ENCODE measurements around a stretch of chr11.

DNA sequence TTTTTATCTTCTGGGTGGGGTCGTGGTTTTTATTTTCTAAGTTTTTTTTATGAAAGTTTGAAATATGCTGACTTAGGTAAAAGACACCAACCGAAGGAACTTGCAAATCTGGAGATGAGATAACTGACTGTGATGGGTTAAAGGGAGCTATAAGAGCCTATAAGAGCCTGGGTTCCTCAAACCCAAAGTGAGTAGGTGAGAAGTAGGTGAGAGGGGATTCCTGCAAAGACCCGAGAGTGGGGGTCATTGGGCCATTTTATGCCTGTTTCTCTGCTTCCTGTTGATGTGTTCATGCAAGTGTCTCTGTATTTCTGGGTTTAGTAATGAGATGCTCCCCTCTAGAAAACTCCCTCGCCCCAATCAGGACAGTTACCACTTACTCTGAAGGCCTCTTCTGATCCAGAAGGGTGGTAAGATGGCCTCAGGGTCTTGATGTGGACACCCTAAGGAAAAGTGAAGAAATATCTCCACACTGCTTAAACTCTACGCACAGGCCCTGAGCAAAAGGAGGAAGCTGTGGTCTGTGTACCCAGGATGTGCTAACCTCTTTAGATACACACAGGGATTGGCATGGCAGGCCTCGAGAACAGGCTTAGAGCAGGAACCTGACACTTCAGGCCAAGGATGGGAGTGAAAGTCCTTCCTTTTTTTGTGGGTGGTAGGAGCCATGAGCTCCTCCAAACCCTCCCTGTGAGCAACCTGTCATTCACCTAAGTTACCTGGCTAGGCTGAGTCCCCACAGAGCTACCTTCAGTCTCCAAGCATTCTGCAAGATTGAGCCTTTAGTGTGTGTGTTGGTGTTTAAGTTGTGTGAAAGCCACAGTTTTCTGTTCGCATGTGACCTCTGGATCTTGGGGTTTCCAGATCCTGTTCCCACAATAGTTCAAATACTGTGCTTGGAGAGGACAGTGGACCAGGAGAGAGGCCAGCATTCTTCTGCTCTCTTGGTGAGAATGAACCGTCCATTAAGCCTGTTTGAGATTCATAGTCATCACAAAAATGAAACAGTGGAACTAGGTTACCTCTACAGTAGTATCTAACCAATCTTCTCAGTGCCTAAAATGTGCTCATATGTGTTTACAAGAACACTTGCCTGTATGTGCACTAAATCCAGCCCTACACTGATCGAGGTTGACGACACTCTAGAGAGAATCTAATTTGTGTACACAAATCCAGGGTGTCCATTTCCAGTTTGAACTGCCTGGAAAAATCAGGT is 2.1 kb downstream of the FLI1 start:
- PRO-cap: bidirectional peak, plus-strand start at position 583 of the sequence, minus-strand start at position 455 of the sequence
- RAMPAGE, long total RNA, 4 experiments: no peak in any of the 4 experiments

GRCh38 chr11:128722436-128722967 is 28.6 kb downstream of the FLI1 start:
- PRO-cap: no peak
- RAMPAGE, long total RNA, 4 experiments: no peak in any of the 4 experiments

DNA sequence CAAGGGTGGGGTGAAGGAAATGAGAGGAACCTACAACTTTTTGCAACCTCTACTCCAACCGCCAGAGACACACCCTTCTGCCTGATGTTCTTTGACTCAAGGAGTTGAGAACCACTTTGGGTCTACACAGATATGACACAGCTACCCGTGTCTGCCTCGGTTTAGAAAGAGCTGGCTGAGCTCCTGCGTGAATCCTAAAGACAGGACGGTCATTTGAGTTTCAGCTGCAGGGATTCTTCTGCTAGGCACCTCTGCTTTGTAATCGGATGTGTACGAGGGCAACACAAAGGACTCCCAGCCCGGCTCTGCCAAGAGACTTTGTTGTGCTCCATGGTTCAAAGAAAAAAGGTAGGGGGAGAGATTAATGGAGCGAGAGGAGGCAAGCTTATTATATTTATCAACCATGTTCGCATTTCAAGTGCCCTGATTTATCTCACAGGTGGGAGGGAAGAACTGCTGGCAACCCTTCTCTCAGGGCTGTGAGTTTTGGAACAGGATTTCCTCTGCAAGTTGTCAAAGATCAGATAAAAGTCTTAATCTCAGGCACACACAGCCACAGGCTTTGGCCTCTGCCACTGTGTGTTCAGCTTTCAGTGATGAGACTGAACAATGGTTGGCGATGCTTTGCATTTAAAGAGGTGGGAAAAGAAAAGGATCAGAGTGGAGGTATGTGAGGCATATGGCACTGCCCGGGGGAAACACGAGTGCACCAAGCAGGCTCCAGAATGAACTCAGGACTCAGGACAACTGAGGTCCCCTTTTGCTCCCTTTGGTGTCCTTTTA is 35.2 kb downstream of the FLI1 start:
- PRO-cap: no peak
- RAMPAGE, long total RNA, 4 experiments: no peak in any of the 4 experiments

DNA sequence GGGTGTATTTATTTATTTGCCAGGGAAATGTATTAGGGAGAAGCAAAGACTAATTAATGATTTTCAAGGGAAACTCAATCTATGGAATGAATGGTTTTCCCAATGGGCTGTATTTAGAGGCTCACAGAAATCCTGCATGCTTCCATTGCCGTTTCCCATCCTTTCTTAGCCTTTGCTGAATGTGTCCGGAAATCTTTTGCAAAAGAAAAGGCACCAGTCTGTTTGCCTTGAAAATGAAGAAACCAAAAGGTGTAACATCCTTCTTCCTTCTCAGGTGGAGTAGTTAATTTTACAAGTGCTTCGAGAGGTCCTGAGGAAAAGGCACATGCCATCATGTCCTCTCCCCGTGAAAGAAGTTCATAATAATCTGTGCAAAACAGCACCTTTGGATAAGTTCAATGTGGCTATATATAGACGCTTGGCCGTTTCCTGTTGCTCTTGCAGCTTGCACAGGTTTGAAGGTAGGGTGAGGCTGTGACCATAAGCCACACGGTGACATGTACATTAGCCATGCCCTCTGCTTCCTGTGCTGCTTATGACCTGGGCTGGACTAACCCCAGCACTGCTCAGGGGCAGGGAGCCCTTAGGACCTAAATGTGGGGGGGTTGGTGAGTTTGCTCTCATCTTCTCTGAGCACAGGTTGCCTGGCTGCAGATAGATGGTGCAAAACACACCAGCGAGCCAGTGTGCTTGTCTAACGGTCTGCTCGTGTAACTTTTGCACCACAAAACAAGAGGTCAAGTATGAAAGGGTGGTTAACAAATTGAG is 37.0 kb downstream of the FLI1 start:
- PRO-cap: no peak
- RAMPAGE, long total RNA, 4 experiments: start-site peak on the plus strand in 1 of 4 experiments, centred at position 530 of the sequence, 5 reads per replicate

DNA sequence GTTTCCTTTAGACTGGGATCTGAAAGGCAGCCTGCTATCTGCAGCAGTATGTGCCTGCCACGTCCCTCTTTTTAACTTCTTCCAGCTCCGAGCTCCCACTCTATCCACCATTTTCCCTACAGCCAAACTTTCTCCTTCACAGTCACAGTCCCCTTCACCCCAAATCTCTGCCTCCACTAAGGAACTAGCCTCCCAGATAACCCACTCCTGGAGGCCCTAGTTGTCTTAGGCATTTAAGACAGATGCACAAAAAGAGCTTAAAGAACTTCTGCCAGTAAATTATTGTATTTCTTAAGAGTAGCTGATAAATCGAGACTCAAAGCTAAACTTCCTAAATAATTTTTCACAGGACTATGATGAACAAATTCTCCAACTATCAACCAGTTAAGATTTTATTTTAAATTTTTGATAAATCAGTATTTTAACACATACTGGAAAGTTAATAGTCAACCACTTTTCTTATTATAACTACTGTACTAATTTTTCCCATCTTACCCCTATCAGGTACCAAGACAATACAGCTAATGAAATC is 66.3 kb upstream of the ARHGAP32 start:
- PRO-cap: no peak
- RAMPAGE, long total RNA, 4 experiments: no peak in any of the 4 experiments

- PRO-cap: no peak
- RAMPAGE, long total RNA, 4 experiments: no peak in any of the 4 experiments
Measured at GRCh38 chr11:129458596-129459224, 83.1 kb downstream of the BARX2 start.

GRCh38 chr11:129824823-129825927 is 9.5 kb downstream of the TMEM45B start:
- PRO-cap: no peak
- RAMPAGE, long total RNA, 4 experiments: start-site peak on the plus strand in 1 of 4 experiments, at chr11:129825038-129825481 at its widest, 75 to 98 reads per replicate

GRCh38 chr11:129860691-129861049 is 34.7 kb downstream of the NFRKB start:
- PRO-cap: no peak
- RAMPAGE, long total RNA, 4 experiments: no peak in any of the 4 experiments

DNA sequence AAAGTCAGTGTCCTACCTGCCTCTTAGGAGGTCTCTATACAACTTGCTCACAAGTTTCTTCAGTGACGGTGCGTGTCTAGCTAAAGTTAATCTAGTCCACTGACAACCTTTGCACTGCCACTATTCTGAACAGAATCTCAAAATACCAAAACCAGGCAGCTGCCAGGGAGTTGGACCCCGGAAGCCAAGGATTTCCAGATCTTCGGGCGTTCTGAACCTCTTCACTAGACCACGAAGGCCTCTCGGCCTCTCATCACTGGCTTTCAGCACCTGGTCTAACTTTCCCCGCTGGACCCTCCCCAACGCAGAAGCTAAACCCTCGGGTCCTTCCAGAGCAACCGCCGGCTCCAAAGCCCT is 529 bp downstream of the NFRKB start:
- PRO-cap: no peak
- RAMPAGE, long total RNA, 4 experiments: no peak in any of the 4 experiments

GRCh38 chr11:130043513-130044241 is 26.0 kb upstream of the APLP2 start:
- PRO-cap: no peak
- RAMPAGE, long total RNA, 4 experiments: no peak in any of the 4 experiments

- PRO-cap: no peak
- RAMPAGE, long total RNA, 4 experiments: start-site peak on the plus strand in 2 of 4 experiments, at chr11:130121586-130121809 at its widest, 24 to 113 reads per replicate
Measured at GRCh38 chr11:130121405-130122048, 38.1 kb upstream of the ST14 start.

GRCh38 chr11:130123188-130124008 is 36.2 kb upstream of the ST14 start:
- PRO-cap: no peak
- RAMPAGE, long total RNA, 4 experiments: no peak in any of the 4 experiments

DNA sequence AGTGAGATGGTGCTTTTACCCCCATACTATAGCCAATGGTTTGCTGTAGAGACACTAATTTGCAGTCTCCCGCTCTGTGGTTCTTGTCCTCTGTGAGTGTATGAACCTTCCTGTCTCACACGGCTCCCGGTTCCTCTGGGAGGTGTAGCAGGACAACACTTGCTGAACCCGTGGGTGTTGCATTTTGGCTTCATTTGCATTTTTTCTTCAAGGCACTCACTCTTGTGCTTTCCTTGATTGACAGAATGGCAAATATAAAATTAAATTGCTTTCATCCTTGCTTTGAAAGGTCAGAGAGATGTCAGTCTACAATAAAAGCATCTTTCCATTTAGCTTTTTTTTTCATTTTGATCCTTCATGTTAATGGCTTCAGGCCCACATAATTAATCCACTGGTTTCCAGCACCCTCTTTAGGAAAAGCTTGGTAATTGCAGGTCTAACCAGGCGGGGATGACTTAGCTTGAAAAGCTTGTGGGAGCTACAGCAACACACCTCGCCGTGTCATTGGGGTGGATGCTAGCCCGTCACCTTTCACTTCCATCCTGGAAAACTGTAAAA is 27.5 kb upstream of the ST14 start:
- PRO-cap: unidirectional peak, plus-strand start at position 464 of the sequence
- RAMPAGE, long total RNA, 4 experiments: no peak in any of the 4 experiments

- PRO-cap: bidirectional peak, plus-strand start at chr11:130163000, minus-strand start at chr11:130162899
- RAMPAGE, long total RNA, 4 experiments: no peak in any of the 4 experiments
Measured at GRCh38 chr11:130162507-130163243, 3.1 kb downstream of the ST14 start.

DNA sequence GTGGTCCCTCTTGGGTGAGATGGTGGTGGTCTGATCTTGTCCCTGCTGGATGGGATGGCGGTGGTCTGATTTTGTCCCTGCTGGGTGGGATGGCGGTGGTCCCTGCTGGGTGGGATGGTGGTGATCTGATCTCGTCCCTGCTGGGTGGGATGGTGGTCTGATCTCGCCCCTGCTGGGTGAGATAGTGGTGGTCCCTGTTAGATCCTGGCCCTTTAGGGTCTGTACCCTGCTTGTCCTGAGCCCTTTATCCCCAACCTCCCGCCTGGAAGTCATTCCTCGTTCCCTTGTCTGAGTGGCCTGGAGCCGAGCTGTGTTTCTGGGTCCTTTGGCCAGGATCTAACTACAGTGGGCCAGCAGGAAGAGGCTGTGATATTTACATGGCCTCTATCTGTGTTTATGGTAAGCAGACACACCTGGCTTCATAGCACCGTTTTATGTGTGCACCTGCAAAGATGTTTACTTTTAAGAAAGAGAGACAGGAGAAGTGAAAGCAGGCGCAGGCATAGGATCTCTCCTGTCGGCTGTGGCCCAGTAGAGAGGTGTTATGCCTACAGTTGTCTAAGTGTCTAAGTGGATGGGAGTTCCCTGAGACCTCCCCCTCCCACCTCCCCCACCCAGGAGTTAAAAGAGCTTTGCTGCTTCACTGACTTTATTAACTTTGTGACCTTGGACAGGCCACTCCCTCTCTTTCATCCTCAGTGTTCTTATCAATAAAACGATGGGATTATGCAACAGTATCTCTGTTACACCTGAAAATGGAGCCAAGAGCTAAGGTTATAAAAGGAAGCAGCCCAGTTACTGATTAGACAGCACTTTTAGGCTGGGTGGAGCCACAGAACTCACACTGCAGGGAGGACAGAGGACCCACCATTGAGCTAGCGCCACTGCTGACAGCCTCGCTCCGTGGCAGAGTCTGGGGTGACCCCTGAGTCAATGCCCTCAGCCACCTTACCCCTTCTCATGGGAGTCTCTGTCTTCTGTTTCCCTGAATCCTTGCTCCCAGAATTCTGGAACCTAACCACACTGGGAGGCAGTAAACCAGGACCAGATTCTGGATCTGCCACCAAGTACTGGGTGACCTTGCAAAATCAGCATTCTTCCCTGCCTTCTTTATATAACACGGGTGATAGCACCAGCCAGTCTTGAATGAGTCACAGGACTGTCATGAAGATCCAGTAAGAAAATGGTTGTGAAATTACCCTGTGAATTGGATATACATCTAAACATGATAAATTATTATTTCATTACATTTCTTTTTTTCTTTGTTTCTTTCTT is 21.9 kb downstream of the ST14 start:
- PRO-cap: bidirectional peak, plus-strand start at position 465 of the sequence, minus-strand start at position 338 of the sequence; bidirectional peak, plus-strand start at position 870 of the sequence, minus-strand start at position 525 of the sequence; bidirectional peak, plus-strand start at position 1,156 of the sequence, minus-strand start at position 1,090 of the sequence
- RAMPAGE, long total RNA, 4 experiments: no peak in any of the 4 experiments

GRCh38 chr11:130217537-130218083 is 58.0 kb downstream of the ST14 start:
- PRO-cap: no peak
- RAMPAGE, long total RNA, 4 experiments: no peak in any of the 4 experiments

- PRO-cap: no peak
- RAMPAGE, long total RNA, 4 experiments: no peak in any of the 4 experiments
Measured at GRCh38 chr11:130331192-130331805, 16.6 kb upstream of the ZBTB44 start.

GRCh38 chr11:130434387-130434781 is 6.0 kb upstream of the ADAMTS8 start:
- PRO-cap: no peak
- RAMPAGE, long total RNA, 4 experiments: no peak in any of the 4 experiments

- PRO-cap: no peak
- RAMPAGE, long total RNA, 4 experiments: no peak in any of the 4 experiments
Measured at GRCh38 chr11:130476229-130476888, 27.9 kb downstream of the ADAMTS15 start.

DNA sequence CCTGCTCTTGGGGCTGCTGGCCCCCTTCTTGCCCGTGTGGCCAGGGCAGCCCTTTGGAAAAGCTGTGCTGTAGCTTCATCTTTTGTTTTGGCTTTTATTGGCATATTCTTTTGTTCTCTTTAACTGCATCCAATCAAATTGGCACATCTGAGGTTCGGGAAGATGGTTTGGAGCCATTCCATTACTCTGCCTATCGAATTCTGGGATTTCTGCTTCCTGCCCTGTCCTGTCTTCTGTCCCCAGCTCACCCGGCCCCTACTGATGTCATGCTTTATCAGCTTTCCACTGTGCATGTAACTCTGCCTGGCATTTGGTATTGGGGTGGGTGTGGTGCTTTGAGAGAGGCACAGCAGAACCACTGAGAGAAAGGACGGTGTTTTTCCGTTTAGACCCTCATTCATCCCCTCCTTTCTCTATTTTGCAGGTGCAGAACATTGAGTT is 80.4 kb downstream of the ADAMTS15 start:
- PRO-cap: no peak
- RAMPAGE, long total RNA, 4 experiments: no peak in any of the 4 experiments

All from Peyer's patch (tissue), 4 donors.